ENCODE data around the genes POLR2M, LDHAL6B and MYO1E.

- PRO-cap: no peak
These were observed 1.2 kb downstream of the CGNL1 start for GRCh38 chr15:57377511-57377803.

DNA sequence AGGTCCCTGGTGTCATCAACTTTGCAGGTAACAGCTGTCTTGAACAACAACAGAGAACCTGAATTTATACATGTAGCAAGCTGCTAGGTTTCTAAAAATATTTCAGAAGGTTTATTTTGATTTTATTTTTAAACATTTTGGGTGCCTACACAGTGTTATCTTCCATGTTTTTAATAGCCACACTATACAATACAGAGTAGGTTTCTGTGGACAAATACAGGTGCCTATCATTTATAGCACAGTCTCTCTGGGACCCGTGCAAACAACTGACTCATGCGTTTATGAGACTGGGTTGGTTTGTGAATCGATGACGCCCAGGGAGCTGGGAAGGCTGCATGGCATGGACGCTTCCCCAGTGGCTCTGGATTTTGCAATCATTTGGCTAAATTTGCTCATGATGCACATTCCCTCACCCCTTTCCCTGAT lies 50.9 kb downstream of the CGNL1 start:
- PRO-cap: no peak

DNA sequence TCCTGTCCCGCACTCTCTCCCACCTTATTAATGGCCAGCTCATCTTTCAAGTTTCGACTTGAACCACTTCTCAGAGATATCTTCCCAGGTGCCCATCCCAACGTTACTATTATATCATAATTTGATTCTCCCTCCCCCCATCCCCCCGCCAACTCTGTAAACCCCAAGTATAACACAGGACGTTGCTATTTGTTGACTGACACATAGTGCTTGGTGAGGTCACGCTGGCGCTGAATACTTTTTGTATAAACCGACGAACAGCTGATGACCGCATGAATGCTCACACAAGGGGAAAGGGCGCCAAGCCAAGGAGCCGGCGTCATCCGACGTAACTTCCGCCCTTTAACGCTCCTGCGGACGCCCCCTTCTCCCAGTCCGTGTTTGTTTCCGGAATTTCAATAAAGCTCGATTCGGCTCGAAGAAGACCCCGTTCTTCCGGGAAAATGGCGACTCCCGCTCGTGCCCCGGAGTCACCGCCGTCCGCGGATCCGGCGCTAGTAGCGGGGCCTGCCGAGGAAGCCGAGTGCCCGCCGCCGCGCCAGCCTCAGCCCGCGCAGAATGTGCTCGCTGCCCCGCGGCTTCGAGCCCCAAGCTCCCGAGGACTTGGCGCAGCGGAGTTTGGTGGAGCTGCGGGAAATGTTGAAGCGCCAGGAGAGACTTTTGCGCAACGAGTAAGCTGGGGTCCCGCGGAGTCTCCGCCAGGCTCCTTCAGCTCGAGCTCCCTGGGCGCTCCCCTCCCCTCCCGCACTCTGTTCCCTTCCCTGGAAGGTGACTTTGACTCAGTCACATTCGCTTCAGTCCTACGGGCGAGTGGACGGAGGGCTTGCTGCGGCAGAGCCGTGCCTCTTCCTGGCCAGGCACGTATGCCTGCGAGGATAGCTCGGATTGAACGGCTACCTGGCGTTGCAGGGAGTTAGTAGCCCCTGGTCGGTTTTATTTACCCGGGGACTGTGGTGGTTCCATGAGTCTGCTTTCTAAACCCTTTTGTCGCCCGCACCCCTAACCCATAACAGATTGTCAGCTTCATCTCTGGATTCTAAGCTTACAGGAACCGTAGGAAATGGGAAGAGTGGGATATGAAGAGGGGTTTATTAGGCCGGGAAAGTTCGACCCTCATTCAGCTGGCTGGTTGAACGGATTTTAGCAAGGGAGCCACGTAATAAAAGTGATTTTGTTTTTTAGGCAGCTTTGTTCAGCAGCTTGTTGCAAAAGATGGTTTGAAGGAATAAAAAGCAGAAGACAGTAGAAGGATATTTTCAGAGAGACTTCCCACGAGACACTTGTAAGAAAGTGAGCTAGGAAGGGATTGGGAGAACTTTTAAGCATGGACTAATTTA lies at the start of gene POLR2M:
POLR2M (plus strand) TSS at position 430 of the 1,337 bp plus-strand sequence.
- PRO-cap: bidirectional peak, plus-strand start at position 430 of the sequence, minus-strand start at position 278 of the sequence; bidirectional peak, plus-strand start at position 786 of the sequence, minus-strand start at position 751 of the sequence; unidirectional peak, minus-strand start at position 871 of the sequence

- PRO-cap: no peak
These were observed 77.6 kb downstream of the POLR2M start for GRCh38 chr15:57783805-57784776.

DNA sequence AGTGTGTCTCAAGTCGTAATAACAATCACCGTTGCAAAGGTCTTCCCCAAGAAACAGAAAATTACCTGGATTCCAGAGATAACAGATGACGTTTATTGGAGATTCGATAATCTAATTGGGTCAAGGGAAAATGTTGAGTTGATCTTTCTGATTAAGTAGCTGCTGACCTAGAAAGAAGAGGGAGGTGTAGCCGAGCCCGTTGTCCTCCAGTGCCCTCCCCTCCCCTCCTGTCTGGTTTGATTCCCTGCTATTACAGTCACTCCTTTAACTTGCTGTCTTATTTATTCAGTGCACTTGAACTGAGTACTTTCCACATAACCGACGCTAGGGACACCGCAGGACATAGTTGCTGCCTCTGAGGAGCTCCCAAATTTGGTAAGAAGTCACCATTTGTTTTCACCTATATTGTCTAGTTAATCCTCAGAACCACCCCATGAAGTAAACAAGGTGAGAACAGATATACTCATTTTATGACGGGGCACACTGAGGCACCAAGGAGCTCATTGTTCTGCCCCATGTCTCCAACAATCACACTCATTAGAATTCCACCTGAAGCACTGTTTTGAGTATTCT lies 103.7 kb downstream of the AQP9 start:
- PRO-cap: no peak

- PRO-cap: no peak
These were observed 122.2 kb downstream of the AQP9 start for GRCh38 chr15:58260164-58260997.

GRCh38 chr15:58274792-58275279 lies 136.7 kb downstream of the AQP9 start:
- PRO-cap: no peak

GRCh38 chr15:58440799-58441469 lies 9.1 kb downstream of the LIPC start:
- PRO-cap: no peak

DNA sequence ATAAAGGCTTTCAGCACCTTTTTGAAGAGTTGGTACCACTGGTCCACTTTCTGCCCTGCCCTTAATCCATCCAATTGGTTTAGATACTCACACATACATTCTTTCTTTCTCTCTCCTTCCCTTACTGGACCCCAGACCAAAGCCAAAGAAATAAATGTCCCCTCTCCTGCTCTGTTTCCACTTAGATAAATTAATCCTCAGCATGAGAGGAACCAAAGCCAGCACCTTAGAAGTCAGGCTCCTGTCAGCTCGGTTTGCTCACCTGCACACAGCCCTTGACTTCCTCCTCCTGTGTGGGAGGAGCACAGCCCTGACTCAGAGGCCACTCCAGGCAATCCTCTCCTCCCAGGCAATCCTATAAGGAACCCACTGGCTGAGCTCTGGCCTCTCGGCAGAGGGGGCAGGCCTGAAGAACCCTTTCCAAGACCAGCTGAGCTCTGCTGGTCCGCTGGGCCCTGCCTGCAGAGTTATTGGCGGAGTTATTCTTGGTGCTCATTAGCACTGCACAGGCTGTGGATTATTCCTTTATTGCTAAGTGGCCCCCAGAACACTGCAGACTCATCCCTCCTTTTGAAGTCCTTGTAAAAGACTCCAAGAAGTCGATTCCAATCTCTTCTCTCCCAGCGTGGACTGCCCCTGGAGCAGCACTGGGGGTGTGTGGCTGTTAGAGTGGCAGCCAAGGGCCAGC lies 30.8 kb downstream of the LIPC start:
- PRO-cap: no peak

- PRO-cap: no peak
These were observed 35.8 kb downstream of the LIPC start for GRCh38 chr15:58467657-58468023.

DNA sequence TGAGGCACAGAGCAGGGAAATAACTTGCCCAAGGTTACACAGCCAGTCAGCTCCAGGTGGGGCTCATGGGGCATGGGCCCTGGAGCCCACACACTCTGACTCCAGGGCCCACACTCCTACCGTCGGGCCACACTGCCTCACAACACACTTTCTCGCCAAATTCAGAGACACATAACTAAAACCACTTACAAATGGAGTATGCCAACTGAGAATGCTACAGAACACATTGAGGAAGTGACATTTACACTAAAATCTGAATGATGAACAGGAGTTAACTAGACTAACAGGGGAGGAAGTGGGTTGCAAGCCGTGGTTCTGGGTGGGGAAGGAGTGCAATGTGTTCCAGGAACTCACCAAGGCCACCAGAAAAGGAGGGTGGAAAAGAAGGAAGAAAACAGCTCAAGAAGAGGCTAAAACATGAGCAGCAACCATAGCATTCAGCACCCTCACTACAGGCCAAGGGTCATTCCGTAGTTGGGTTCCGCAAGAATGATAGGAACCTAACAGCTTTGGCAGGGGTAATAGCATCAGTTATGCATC lies 52.9 kb downstream of the LIPC start:
- PRO-cap: no peak

DNA sequence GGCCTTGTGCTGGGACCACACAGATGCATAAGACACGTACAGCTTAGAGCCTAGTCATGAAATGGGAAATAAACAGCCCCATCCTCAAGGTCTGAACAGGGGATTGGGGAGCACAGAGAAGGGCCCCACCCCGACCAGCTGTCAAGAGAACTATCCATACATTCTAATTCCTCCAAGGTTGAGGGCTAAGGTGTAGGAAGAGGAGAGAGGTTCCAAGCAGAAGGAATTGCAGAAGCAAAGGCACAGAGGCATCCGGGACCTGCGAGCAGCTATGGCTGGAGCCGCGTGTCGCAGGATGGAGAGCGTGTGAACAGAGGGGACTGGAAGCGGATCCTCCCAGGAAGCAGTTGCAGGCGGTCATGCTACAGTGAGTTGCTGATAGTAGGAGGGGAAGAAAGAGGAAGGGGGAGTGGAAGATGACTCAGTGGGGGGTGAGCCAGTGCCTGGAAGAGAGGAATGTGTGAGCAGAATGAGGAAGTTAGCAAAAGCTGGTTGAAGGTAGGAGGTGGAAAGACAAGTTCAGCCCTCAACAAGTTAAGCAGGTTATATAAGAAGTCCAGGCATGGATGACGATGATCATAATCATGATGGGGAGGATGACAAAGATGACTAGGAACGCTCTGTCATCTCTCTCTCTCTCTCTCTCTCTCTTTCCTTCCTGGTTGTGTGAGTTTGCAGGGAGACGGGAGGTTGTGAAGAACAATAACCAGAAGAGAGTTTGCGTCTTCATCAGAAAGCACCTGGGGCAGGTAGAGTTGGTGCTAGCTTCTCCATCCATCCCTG lies 89.7 kb downstream of the LIPC start:
- PRO-cap: no peak

DNA sequence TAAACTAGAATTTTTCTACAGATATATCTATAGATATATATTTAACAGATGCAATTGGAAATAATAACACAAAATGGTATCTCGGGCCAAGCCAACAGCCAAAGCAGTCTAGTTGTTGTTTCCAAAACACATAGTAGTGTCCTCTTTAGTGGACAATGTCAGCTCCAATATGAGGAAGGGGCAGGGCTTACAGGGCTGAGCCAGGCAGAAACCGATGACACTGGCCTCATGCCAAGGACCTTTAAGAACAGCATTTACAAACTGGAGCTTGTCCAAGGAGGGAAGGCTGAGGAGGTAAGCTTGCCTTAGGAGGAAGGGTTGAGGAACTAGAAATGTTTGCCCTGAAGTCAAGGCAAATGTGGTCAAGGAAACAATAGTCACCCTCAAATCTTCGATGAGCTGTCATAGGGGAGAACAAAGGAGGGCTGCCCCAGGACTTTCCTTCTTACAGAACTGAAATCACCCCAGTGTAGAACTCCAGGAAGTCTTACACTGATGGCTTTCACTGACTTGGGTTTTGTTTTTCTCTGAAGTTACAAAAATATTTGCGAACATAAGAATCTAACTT lies 136.3 kb downstream of the LIPC start:
- PRO-cap: no peak

DNA sequence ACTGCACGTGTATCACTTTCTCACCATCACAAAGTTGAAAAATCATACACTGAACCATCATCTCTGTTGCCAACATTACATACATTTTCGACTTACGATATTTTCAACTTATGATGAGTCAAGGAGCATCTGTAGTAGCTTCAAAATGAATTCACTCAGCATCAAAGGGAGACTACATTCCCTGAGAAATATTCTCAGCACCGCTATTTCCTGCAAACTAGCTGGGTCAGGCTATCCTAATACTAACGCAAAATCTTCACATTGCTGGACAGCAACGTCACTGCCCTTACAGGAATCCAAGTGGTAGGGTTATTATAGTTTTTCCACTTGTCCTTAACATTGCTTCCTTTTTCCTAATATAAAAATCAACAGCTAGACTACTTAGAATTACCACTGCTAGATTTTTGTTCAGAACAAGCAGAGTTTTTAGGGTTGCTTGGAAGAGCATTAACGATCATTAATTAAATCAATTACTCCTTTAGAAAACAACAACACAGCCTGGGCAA lies 7.1 kb downstream of the ADAM10 start:
- PRO-cap: no peak

DNA sequence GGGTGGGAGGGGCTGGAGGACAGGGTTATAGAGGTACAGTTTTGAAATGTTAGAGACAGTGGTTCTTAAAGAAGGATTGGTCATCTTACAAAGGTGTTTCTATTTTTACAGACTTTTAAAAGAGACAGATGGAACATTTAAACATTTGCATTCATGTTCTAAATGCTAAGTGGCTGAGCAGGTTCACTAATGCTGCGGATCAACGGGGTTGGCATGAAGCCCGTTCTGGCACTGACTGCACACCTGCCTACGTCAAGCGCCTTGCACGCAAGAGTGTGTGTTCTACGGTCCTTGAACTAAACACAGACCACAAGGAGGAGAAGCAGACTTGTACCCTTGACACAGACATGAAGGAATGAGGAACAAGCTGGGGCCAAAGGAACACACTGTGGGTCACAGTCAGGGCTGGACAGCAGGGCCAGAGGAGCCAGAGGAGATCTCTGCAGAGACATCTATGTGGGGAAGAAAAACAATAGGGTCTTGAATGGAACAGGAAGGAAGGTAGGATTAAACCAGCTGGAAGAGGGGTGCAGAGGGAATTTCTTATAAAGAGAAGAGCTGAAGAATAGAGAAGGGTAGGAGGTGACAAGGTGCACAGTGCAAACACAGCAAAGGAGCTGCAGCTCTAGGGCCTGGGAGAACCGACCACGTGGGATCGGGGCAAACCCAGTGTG lies 47.9 kb upstream of the LDHAL6B start:
- PRO-cap: no peak

DNA sequence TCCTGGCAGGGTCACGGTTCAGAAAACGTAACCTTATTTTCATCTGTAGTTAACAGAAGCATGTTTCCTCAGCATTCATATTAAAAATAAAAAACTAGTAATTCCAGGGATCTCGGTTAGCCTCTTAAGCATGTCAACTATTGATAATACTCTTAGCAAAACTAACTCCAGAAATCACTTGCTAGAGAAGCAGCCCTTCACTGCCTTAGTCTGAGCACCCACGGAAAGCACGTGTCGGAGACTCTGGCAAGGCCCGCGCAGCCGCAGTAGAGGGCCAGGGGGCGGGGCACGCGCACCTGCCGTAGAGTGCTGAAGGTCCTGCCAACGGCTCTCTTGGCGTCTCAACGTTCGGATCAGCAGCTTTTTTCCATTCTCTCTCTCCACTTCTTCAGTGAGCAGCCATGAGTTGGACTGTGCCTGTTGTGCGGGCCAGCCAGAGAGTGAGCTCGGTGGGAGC lies at the start of gene LDHAL6B:
LDHAL6B (plus strand) TSS at position 304 of the 457 bp plus-strand sequence.
- PRO-cap: no peak

- PRO-cap: bidirectional peak, plus-strand start at chr15:59372692, minus-strand start at chr15:59372551; bidirectional peak, plus-strand start at chr15:59373021, minus-strand start at chr15:59372871
These were observed at the start of gene MYO1E for GRCh38 chr15:59372228-59373388. Gene MYO1E (minus strand): TSS chr15:59372871.

- PRO-cap: no peak
These were observed 27.6 kb upstream of the FAM81A start for GRCh38 chr15:59410388-59410756.

DNA sequence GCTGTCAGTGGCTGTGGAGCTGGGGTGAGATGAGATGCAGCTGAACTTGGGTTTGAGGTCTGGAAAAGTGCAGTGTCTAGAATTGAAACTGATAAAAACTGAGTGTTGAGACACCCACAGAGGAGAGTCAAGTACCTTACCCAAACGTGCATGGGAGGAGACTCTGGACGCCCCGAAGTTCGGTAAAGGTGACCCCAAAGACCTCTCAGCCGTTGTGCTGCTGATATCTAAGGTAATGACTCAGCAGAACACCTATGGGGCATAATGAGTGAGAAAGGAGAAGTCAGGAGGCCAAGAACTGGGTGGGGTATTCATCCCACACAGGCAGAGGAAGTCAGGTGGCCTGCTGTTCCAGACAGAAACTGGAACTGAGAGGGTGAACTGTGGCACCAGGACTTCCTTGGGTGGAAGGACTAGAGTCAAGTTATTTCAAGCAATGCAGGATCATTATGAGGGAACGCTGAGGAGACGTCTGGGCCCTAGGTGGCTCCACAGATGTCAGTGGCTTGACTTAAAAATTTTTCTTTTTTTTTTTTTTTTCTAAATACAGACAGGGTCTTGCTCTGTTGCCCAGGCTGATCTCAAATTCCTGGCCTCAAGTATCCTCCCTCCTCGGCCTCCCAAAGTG lies 67.7 kb upstream of the GCNT3 start:
- PRO-cap: no peak

DNA sequence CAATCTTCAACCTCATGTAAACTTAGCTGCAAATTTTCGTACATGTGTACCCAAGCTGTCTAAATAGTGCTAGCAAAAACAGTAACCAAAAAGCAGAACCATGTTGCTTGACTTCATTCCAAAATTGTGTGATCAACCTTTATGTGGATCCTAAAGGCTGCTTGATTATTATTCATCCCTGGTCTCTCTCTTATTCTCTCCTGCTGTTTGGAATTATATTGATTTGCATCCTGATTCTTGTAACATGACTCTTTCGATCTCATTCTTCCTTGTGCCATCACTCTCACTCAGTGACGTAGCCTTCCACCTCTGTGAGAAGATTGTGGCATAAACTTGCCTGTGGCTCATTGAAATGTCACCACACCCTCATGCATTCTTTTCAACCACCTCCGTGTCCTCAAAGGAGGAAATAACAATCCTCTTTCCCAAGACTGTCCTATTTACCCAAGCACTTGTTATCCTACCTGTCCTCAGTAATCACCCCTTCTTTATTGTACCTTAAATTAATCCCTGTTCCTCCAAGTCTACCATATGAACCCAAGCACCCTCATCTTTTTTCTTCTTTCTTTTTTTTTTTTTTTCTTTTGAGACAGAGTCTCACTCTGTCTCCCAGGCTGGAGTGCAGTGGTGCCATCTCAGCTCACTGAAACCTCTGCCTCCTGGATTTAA lies 41.2 kb upstream of the GCNT3 start:
- PRO-cap: no peak

All from right cardiac atrium (tissue), 1 donor.